Metastatic Pancreatic Carcinoma in the Ovary (tissue), 1 donor: ENCODE measurements around a stretch of chr6.

DNA sequence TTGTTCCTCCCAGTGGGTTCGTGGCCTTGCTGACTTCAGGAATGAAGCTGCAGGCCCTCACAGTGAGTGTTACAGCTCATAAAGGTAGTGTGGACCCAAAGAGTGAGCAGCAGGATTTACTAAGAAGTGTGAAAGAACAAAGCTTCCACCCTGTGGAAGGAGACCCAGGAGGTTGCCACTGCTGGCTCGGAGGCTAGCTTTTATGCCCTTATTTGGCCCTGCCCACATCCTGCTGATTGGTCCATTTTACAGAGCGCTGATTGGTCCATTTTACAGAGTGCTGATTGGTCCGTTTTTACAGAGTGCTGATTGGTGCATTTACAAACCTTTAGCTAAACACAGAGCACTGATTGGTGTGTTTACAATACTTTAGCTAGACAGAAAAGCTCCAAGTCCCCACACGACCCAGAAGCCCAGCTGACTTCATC lies 1732.0 kb downstream of the HACE1 start:
- PRO-cap, result no peak

GRCh38 chr6:104954328-104955151 lies 2.4 kb upstream of the LIN28B start:
- PRO-cap, result no peak

DNA sequence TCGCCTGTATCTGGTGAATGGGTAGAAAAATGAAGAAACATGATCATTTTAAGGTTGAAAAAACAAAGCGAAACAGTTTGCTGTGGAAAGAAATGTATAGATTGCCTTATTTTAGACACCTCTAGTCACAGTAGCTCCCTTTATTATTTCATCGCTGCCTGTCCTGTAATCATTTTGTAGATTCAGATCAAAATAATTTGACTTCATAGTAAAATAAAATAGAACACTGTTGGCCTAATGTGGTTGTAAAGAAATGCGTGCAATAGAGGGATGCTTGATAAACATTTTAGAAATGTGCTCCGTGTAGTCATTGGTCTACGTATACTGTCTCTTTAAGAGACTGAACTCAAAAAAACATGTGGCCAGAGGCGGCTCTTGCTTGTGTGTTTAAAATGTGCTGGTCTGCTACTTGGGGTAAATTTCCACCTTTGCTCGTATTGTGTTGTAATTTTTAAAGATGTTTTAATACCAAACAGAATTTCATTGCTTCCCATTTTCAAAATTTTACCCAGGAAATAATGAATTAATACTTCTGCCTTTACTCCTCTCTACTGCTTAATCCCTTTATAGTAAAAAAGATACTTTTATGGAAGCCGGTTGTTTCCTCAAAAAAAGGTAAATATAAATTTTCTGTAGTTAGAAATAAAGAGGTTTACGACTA lies 1.8 kb downstream of the LIN28B start:
- PRO-cap, result no peak

- PRO-cap, result no peak
Measured at GRCh38 chr6:105164448-105164906, 15.3 kb downstream of the POPDC3 start.

GRCh38 chr6:105199749-105200182 lies 20.0 kb upstream of the POPDC3 start:
- PRO-cap, result no peak

GRCh38 chr6:105600150-105600898 lies 197.4 kb upstream of the PREP start:
- PRO-cap, result no peak

DNA sequence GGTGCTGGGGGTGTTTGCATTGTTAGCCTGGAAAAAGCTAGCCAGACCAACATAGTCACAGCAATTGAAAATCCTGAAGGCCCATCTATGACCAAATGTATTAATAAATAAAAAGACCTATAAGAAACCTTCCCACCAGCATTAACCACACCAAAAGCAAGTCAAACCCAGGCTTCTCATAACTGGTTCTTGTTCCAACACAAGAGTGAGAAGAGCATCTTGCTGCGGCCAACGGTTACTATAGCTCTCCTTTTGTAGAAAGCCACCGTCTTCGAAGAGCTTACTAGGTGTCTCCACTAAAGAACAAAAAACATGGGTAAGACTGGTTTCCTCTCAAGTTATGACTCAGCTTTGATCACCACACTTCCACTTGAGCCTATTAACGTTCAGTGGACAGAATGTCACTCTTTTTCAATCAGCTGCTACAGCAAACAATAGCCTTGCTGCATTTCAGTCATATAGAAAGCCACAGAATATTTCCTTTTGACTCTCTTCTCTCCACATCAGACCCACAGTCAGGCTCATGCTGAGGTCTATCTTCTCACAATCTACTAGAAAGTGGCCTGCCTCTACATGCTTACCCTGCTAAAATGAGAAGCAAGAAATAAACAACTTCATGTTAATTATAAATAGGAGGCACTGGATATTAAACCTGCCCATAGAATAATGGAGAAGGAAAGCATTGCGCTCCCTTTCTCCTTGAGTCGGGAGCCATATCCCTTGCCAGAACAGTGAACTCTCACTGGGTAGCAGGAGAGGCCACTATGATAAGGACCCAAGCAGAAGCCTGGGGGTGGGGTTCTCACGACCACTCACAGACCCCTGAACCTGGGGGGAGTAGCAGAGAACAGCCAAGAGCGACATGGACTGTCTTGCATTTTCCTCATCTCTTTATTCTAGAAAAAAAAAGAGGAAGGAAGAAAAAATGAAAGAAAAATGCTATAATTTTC lies 243.6 kb upstream of the PREP start:
- PRO-cap, result no peak

- PRO-cap, result no peak
Measured at GRCh38 chr6:105899973-105900565, 186.1 kb upstream of the PRDM1 start.

GRCh38 chr6:105986091-105986414 lies 100.1 kb upstream of the PRDM1 start:
- PRO-cap, result no peak

DNA sequence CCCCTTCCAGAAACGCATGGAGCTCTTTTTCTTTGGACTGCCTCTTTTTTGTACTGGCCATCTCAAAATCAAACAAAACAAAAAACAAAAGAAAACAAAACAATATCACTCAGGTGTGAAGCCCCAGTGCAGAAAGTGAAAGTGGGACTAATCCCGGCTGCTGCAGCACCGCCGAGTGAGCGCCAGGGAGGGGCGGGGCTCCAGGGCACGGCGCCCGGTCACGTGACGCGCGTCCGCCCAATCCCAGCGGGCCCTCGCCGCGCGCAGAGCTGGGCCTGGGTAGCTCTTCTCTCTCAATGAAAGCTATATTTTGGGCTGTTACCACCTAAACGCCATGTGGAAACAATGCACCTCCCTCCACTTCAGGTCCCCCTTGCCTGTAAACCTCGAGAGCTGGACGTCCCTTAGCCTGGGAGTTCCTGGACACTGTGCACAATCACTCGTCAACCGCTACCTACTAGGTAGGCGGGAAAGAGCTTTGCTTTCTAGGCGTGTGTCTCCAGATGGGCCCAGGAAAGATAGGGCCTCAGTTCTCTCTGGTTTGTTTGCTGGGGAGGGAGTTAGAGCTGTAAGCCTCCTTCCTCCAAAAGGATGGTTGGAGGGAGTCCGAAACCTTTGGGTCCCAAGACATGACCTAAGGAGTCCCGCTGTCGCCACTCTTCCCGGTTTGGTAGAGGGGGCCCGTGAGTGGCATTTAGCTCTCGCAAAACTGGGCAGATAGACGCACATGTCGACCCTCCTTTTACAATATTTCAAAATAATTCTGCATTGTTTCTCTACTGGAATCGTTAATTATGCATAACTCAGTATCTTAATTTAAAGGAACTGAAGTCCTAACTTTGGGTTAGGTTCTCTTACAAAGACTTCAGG lies 93.5 kb upstream of the PRDM1 start:
- PRO-cap, result bidirectional peak, plus-strand start at position 246 of the sequence, minus-strand start at position 177 of the sequence

DNA sequence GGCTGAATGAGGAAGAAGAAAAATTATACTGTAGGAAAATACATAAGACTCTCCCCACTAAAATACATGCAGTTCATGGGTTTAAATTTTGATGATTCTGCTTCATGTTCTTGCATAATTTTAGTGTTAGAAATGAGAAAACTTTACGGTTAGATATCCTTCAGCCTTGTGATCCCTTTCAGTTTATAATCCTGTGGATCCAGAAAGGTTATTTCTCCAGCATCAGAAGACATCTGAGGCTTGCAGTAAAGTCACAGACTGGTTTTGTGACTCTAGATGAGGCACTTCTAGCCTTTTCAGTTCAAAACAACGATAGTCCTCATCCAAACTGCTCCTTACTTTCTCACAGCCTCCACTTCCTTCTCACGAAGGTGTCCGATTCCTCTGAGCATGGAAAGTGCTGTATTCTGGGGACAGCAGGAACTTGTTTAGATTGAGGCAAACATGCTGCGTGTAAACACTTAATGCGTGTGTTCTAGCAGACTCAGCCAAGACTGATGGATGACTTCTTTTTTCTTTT lies 80.3 kb upstream of the PRDM1 start:
- PRO-cap, result no peak

- PRO-cap, result no peak
Measured at GRCh38 chr6:106006248-106006604, 79.9 kb upstream of the PRDM1 start.

DNA sequence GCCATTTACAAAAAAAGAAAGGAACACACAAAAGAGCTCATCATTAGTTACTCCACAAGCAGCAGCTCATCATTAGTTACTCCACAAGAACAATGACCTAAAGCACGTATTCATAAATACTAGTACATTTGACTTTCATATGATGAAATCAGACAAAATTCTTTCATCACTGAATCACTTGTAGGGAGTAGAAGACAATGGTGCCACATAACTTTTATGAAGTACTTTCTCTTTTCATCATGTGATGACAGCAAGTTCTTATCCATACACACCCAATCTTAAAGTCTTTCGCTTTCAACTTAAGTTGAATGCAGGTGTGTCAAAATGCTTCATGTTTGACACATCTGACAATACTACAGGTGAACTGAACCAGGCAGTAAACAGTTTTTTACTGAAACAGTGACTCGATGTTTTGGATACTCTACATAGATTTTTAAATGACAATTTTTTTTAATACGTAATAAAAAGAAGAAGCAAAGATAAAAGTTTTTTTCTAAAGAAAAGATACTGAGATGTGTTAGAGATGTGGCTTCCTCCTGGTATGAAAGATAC lies 109.0 kb downstream of the PRDM1 start:
- PRO-cap, result no peak

DNA sequence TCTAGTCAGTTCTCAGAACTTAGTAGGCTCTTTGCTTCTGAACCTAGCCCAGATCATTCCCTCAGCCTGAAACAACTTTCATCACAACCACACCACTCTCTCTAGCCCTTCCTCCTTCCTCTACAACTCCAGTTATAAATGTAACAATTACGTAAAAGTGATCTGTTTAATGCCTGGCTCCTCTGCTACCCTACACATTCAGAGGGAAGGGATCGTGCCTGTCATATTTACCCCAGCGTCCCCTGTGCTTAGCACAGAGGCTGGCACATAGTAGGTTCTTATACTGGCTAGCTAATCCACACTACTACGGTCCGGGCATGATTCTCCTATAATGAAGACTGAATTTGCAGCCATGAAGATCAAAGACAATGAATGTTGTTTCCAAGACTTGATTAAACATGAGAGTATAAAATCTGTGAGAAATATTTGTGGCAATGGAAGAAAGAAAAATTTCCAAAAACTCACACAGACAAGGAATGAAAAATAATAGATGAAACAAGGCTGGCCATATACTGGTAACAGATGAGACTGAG lies 53.0 kb downstream of the ATG5 start:
- PRO-cap, result no peak

DNA sequence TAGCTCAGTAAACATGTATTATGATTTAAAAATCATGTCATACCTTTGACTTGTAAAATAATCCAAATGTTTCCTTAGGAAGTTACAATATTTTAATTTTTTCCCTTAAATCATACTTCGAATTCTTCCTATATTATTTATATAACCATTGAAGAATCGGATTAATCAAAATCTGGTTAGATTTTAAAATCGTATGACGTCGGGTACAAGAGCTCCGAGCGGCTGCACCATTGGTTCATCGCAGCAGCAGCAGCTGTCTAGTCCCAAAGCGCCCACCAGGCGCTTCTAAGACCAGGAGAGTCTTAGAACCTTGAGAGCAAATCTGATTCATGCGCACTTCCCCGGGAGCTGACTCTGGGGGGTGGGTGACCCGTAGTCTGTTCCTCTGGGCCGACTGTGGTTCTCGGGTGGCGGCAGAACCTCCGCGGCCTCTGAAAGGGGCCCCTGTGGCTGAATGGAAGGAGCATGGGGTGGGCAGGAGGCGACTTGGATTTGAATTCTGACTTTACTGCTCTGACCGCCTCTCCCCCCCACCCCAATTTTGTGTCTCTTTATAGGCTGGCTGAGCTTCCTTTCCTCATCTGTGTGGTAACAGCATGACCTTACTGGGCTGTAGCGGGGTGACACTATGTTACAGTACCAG lies 119.9 kb downstream of the RTN4IP1 start:
- PRO-cap, result no peak

GRCh38 chr6:106512384-106513614 lies 116.5 kb downstream of the RTN4IP1 start:
- PRO-cap, result unidirectional peak, plus-strand start at chr6:106512479

DNA sequence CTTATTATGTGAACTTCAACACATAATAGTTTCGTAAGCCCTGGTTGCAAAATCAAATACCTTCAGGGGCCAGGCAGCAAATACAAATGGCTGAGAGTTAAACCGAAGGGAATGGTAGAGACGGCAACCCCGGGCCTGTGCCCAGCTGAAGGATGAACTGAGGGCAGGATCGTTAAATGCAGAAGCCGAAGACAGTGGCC lies 88.4 kb downstream of the RTN4IP1 start:
- PRO-cap, result no peak

DNA sequence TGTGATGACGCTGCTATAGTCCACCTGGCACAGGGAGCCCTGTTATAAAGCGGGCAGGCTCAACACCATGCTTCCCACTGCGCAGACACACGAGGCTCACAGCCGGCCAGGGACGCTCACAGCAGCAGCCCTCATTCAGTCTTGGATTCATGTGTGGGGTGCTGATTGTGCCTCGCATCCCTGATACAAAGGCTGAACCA lies 54.2 kb downstream of the RTN4IP1 start:
- PRO-cap, result no peak

DNA sequence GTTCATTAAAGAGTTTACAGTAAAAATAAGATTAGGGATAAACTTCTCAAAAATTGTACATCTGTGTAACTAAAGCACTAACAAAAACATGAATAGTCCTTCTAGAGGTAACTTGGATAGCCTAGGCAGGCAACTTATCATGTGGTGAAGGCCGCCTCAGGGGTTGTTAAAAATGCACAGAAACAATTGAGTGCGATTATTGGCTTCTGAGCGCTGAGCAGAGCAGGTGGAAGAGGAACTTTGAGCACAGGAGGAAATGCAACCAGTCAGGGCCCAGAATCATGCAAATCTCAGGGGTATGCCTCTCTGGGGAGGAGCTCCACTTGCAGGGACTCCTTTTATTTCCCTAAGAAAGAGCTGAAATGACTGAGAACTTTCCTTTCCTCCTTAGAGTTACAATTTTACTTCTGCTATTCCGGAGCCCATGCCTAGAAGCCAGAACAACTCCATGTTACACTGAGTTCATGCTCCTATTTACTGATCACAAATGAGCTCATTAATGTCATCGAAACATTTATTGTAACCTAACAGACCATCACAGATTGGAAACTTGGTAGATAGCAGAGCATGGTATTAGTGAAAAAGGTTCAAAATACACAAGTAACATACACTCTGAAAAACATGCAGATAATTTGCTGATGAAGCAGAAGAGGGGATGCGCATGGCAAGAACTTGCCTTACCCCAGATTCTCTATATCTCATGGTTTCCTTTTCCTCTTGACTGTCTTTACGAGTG lies 37.4 kb downstream of the QRSL1 start:
- PRO-cap, result no peak

DNA sequence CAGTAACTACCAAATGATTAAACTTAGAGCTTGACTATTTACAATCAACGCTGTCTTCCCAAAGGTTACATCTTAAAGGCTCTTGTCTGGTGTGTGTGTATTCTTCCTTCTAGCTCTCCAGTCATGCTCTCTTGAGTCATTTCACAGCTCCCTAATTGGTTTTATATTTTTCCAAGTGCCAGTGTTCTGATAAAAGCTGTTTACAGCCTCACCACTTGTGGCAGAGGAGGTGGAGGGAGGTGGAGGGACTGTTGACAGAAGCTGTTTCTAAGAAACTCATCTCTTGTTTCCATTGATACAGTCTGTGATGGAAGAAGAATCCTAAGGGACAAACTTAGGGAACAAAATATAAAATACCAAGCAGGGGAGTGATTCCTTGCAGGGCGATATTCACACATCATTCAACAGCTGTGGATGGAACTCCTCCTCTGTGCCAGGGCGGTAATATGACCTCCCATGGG lies 64.0 kb downstream of the QRSL1 start:
- PRO-cap, result no peak